ENCODE measurements around a stretch of chr6.

- RRBS = no CpG with 5 or more reads among the region's 19 CpGs
Observed at GRCh38 chr6:10171687-10171956, 243.3 kb downstream of the TFAP2A start.

GRCh38 chr6:10347724-10348312, 67.1 kb downstream of the TFAP2A start:
- RRBS = no CpG with 5 or more reads among the region's 8 CpGs

GRCh38 chr6:10351841-10352237, 63.0 kb downstream of the TFAP2A start:
- RRBS = no CpG with 5 or more reads among the region's 11 CpGs

DNA sequence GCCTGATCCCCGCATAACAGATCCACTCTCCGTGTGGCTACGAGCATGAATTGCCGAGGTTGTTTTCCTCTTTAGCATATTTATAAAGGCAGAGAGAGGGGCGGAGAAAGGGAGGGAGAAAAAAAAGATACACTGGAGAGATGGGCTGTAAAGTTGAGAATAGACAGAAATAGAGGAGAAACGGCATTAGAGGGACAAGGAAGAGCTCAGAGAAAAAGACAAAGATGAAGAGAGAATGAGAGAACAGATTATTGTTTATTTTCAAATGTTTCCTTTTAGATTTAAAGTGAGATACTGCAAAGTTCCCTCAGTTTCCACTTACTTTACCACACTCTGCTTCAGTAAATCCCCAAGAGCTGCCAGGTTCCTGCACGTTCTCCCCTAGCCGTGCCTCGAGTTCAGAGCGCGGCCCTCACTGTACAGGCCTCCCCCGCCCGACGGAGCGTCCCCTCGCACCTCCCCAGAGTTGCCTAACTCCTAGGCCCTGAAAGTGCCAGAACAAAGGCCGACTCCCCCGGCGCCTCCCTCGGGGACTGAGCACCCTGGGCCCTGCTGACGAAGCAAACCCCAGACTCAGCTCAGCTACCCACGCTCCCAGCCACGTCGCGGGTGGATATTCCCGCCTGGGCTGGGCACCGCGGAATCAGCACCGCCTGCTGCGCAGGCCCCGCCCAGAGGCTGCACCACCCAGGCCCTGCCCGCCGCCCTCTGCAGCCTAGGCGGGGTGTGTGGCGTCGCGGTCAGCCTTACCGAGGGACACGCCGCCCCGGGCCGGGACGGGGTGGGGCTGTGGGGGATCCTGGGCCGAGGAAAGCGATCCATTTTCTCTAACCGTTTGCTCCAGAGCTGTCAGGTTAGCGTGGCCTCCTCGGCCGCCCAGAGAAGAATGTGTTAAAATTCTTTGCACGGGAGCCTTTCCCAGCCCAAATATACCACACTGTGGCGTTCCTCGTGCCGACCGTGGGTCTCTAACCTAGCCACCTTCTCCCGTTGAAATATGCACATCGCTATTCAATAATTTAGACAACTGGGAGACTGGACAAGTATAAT, 31.6 kb downstream of the TFAP2A start:
- RRBS = no CpG with 5 or more reads among the region's 56 CpGs

DNA sequence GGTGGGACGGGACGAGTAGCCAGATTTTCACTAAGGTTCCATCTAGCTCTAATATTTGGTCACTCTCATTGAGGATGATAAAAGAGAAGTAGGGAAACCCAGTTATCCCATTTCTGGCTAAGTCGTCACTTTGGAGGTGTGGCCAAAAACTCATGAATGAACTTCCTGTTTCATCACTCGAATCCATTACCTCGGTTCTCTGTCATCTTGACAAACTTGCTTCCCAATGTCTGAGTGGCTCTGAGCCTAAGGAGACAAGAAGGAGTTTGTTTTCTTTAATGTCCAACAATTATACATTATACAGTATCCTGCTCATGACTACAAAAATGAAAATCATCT, 15.2 kb upstream of the TFAP2A start:
- RRBS = no CpG with 5 or more reads among the region's 5 CpGs

- RRBS = no CpG with 5 or more reads among the region's 11 CpGs
Observed at GRCh38 chr6:10586097-10586907, 65.2 kb downstream of the GCNT2 start.

DNA sequence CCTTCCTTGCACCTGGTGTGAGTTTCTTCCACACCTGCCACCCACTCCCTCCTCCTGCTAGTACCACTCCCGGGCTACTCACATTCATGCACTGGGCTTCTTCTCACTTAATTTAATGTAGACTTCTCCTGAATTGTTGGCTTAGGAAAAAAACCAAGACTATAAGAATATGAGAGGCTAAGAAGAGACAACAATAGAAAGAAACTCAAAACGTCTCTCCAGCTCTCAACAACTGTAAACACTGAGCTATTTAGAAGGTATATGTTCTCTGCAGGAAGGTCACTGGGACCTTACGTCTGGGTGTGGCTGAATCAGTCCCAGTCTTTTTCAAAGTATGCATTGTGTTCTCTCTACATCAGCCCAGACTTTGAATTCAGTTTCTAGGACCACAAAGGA, 70.5 kb downstream of the GCNT2 start:
- RRBS = no CpG with 5 or more reads among the region's 3 CpGs

GRCh38 chr6:11066637-11067289, 22.7 kb upstream of the ELOVL2 start:
- RRBS = no CpG with 5 or more reads among the region's 5 CpGs

GRCh38 chr6:11093970-11095127, 715 bp downstream of the SMIM13 start:
- RRBS = 1% methylated on average over 10 of the region's 80 CpGs

DNA sequence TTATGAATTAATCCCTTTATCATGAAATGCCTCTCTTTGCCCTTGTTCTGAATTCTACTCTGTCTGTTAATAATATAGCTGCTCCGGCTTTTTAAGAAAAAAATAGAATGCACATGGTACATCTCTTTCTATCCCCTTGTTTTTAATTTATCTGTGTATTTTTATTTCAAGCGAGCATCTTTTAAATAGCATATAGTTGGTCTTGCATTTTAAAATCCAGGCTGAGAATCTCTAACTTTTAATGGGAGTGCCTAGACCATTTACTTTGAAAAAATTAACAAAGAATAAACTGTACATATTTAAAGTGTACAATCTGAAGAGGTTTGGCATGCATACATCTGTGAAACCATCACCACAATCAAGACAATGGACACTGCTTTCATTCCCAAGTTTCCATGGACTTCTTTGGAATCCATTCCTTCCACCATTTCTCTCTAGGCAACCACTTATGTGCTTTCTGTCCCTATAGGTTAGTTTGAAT, 51.1 kb downstream of the NEDD9 start:
- RRBS = no CpG with 5 or more reads among the region's 2 CpGs

DNA sequence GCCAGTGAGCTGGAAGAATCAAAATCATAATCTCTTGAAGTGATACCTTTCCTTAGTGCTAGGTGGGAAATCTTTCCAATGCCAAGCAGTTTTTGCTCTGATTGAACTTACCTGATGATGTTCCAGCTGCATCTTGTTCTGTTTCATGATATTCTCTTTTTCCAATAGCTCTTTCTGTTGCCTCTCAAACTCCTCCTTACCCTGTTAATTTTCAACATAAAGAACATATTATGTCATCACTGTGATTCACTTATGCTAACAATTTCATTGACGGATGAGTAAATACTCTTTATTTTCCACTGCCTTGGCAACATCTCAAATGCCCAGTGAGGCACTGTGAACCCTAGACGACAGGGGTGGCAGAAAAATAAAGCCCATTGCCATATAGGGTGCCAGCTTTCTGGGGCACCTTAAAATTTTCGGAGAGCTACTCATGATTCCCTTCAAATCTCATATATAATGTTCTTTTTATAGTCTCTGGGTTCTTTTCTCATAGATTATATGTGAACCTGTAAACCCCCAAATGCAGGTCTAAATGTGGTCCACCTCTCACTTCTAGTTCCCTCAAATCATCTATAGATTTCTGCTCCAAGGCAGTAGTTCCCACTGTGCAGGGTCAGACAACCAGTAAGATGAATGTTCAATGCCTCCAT, 44.2 kb downstream of the NEDD9 start:
- RRBS = no CpG with 5 or more reads among the region's 3 CpGs

- RRBS = no CpG with 5 or more reads among the region's 15 CpGs
Observed at GRCh38 chr6:11202474-11203770, 29.5 kb downstream of the NEDD9 start.

GRCh38 chr6:11214204-11215370, 17.9 kb downstream of the NEDD9 start:
- RRBS = no CpG with 5 or more reads among the region's 25 CpGs

GRCh38 chr6:11217981-11218601, 14.4 kb downstream of the NEDD9 start:
- RRBS = no CpG with 5 or more reads among the region's 6 CpGs

GRCh38 chr6:11272699-11273454, 40.4 kb upstream of the NEDD9 start:
- RRBS = no CpG with 5 or more reads among the region's 8 CpGs

- RRBS = no CpG with 5 or more reads among the region's 8 CpGs
Observed at GRCh38 chr6:11367101-11368178, 135.0 kb upstream of the NEDD9 start.

DNA sequence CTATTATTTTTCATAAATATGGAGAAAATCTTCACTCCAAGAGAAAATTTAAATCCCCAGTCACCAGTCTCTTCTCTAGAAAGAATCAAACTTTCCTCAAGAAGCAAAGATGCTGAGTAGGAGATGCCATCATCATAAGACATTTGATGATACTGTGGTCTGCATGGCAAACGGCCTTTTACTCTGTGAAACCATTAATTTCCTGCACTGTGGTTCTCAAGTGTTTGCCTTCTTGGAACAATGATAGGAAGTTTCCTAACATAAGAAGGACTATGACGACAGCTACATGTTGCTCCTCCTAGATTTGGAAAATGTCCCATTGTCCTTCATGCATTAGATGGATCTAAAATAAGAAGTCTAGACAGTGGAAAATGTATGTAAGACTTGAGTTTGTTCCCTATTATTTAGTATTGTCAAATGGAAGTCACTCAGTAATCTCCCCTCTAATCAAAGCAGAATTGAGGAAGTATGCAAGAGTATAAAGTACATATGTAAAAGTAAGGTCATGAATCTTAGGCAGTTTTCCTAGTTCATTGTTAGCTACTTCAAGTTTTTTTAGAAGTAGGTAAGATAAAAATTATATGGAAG, 98.5 kb upstream of the TMEM170B start:
- RRBS = no CpG with 5 or more reads among the region's 2 CpGs

- RRBS = no CpG with 5 or more reads among the region's 16 CpGs
Observed at GRCh38 chr6:11473031-11473795, 64.3 kb upstream of the TMEM170B start.

DNA sequence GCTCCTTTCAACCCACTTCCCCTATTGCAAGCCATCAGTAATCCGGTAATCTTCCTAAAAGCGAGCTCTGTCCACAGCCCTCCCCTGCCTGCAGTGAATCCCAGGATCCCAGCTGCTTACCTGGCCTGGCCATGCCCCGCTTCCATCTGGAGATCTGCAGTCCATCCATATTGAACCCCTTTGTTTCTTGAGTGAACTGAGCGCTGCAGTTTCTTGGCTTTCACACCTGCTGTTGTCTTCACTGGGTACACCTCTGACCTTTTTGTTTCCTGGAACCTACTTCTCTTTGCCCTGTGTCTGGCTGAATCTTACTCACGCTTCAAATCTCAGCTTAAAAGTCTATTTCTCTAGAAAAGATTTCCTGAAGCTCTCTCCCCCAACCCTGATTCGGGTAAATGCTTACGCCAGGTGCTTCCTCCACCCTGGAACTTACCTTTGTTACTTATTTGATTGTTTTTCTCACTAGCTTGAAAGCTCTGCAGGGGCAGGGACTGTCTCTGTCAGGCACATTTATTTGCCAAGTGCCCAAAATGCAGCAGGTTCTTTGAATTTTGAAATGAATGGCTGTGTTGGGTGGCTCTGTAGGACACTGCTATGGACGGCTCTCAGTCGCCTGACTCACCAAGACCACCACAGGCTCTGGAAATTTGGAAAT, 50.3 kb downstream of the ADTRP start:
- RRBS = no CpG with 5 or more reads among the region's 9 CpGs

- RRBS = no CpG with 5 or more reads among the region's 5 CpGs
Observed at GRCh38 chr6:11760287-11760486, 18.4 kb downstream of the ADTRP start.